ENCODE measurements around a stretch of chr1.

DNA sequence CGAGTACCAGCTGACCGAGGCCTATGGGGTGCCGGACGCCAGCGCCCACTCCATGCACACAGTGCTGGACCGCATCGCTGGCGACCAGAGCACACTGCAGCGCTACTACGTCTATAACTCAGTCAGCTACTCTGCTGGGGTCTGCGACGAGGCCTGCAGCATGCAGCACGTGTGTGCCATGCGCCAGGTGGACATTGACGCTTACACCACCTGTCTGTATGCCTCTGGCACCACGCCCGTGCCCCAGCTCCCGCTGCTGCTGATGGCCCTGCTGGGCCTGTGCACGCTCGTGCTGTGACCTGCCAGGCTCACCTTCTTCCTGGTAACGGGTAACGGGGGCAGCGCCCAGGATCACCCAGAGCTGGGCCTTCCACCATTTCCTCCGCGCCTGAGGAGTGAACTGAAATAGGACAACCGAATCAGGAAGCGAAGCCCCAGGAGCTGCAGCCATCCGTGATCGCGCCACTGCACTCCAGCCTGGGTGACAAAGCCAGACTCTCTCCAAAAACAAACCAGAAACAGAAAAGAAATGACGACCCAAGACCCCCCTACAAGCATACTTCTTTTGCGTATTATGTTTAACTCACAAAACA is 1.1 kb upstream of the XKR8 start:
- RRBS = no CpG with 5 or more reads among the region's 32 CpGs

DNA sequence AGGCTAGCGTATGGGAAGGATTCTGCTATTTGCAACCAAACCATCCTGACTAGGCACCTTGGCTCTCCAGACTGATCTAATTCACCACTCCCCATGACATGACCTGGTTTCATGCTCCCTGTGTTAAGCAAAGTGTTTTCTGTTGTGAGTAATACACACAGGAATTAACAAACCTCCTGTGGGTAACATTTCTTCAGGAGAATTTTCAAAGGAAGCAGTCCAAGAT is 35.3 kb upstream of the EYA3 start:
- RRBS = no CpG with 5 or more reads among the region's 1 CpG

DNA sequence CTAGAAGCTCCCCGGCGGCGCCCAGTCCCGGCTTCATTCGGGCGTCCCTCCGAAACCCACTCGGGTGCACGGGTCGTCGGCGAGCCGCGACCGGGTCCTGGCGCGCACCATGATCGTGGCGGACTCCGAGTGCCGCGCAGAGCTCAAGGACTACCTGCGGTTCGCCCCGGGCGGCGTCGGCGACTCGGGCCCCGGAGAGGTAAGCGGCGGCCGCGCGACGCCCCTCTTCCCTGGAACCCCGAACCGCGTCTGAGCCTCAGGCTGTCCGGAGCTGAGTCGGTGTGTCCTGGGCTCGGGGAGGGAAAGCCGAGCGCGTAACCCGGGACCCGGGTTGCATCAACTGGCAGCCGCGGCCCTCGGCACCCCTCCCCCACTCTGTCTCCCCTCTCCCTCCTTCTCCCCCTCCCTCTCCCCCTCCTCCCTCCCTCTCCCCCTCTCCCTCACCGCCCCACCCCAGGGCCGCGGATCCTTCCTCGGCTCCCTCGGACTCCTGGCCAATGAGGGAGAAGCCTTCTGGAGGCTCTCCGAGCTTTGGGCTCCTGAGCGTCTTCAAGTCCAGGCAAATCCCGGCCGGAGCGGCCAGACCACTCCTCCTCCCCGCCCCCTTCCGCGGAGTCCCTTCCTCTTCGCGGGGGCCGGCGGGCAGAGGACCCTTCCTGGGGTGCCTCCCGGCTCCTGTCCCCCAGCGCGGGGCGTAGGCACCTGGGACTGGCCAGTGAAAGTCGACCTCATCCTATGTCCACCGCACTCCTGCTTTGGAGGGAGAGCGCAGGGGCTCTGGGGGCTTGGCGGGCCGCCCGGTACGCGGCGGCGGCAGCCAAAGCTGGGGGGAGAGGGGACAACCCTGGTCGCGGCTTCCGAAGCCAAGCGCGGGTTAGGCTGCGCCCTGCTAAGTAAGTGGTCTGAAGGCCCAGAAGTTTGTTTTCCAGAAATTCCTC is 690 bp downstream of the SESN2 start:
- RRBS = 1% methylated on average over 46 of the region's 88 CpGs

DNA sequence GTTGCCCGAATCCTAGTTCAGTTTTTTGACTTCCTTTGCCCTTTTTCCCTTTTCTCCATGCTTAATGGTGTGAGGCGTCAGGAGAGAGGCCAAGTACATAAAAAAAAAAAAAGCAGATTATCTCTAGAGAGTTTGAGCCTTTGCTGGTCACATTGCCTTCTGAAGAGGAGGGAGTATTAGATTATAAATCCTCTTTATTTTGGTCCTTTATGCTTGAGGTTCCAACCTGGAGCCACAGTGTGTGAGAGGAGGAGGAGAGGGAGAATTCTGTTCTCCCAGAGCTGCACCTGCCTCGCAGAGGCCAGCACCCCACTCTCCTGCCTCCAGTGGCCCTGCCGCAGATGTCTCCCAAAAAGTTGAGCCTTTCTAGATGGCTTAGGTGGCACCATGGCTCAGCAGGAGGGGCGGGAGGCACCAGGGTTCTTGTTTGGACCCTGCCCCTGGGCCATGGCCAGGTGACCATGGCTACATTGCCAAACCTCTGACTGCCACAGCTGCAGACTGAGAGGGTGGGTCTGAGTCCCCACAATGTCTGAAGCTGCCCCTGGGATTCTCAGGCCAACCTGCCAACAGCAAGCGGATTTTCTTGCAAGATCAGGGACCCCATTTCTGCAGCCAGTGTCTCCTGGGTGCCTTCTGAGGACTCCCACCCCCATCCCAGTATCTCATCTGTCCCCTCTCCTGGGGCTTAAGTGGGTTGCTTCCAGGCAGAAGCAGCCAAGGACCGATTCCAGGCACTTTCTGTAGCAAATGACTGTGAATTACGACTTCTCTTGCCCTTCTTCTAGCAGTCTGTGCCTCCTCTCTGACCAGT is 22.2 kb downstream of the SESN2 start:
- RRBS = no CpG with 5 or more reads among the region's 8 CpGs

DNA sequence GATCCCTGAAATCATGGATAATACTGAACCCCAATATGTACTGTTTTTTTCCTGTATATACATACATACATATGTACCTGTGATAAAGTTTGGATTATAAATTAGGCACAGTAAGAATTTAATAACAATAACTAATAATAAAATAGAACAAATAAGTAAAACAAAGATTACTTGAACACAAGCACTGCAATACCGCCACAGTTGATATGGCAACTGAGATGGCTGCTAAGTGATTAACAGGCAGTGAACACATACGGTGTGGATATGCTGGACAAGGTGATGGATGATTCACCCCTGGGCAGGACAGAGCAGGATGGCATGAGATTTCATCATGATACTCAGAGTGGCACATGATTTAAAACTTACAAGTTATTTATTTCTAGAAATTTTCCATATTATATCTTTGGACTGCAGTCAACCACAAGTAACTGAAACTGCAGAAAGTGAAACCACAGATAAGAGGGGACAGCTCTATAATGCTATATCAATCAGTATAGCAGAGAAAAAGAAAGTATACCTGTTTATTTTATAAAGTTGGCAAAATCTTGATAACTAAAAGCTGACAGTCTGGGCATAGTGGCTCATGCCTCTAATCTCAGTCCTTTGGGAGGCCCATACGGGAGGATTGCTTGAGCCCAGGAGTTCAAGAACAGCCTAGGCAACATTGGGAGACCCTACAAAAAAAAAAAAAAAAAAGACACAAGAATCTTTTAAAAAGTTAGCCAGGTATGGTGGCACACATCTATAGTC is 47.9 kb downstream of the PHACTR4 start:
- RRBS = no CpG with 5 or more reads among the region's 3 CpGs

- RRBS = no CpG with 5 or more reads among the region's 9 CpGs
Observed at GRCh38 chr1:28582266-28582601, 9.8 kb upstream of the RAB42 start.

DNA sequence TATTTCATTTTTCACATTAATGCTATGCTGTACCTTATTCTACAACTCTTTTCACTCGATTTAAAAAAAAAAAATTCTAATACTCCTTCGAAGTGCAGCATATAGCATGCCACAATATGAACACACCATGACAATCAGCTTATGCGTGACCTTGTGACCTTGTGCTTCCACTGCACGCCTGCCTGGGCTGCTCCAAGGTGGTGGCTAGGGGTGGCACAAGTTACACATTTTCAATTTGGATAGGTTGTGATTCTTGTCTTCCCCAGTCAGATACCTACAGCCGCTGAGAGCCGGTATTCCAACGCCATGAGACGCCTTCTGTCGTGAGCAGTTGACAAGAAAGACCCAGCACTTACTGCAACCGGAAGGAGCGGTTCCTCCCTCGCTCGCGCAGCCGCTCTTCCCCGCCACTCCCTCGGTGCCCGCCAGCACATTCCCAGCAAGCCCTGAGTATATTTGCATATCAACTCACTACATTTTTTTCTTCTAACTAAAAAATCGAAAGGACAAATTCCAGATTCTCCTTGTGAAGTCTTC is 5.1 kb upstream of the TAF12 start:
- RRBS = 3% methylated on average over 5 of the region's 19 CpGs

GRCh38 chr1:28733976-28734415 is 2.7 kb upstream of the YTHDF2 start:
- RRBS = no CpG with 5 or more reads among the region's 2 CpGs

DNA sequence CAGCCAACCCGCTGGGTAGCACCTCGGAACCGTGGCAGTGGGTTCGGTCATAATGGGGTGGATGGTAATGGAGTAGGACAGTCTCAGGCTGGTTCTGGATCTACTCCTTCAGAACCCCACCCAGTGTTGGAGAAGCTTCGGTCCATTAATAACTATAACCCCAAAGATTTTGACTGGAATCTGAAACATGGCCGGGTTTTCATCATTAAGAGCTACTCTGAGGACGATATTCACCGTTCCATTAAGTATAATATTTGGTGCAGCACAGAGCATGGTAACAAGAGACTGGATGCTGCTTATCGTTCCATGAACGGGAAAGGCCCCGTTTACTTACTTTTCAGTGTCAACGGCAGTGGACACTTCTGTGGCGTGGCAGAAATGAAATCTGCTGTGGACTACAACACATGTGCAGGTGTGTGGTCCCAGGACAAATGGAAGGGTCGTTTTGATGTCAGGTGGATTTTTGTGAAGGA is 6.6 kb downstream of the YTHDF2 start:
- RRBS = no CpG with 5 or more reads among the region's 14 CpGs

- RRBS = no CpG with 5 or more reads among the region's 9 CpGs
Observed at GRCh38 chr1:28754569-28755534, 18.1 kb downstream of the YTHDF2 start.

GRCh38 chr1:28774723-28775725 is 36.9 kb upstream of the OPRD1 start:
- RRBS = 5% methylated on average over 13 of the region's 44 CpGs

DNA sequence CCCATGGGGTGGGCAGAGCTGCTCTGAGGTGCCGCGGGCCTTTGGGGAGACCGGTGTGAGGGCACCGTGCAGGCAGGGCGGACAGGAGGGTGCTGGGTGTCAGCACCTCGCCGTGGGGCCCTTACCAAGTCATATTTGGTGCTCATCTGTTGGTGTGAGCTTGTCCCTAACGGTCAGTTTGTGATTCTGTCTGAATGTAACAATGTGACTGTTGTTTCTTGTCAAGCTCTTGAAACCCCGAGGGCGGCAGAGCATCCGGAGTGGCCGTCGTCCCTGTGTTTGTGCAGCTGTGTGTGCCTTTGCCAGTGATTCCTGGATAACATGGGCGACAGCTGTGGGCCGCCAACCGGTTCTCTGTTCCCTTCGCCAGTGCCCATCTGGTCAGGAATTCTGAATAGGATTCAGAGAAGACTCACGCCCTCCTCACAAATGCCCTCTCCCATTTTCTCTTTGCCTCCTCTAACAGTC is 1.0 kb downstream of the OPRD1 start:
- RRBS = 15% methylated on average over 6 of the region's 18 CpGs

GRCh38 chr1:28871970-28872376 is 42.4 kb upstream of the EPB41 start:
- RRBS = no CpG with 5 or more reads among the region's 5 CpGs

GRCh38 chr1:28886635-28887310 is 27.6 kb upstream of the EPB41 start:
- RRBS = 2% methylated on average over 28 of the region's 43 CpGs

GRCh38 chr1:28930324-28930539 is 15.9 kb downstream of the EPB41 start:
- RRBS = no CpG with 5 or more reads among the region's 1 CpG

DNA sequence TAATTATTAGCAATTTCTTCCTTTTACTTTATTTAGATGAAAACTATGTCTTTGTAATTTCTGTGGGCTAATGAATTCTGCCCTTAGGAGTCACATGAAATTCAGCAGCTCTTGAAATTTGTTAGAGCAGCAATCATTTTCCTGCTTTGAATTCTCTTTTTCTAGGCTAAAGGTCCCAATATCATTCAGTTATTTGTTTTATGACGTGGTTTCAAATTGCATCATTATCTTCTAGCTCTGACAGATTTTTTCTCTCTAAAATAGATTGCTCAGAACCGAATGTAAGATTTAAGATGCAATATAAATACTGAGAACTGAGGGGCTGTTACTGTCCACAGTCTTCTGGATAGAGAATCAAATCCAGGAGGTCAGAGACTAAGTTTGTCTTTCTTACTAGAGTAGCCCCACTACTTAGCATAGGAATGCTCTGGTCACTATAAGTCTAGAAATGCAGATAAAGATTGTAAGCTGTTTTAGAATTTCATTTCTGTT is 59.6 kb downstream of the EPB41 start:
- RRBS = no CpG with 5 or more reads among the region's 2 CpGs

GRCh38 chr1:29047223-29047817 is 76.4 kb downstream of the TMEM200B start:
- RRBS = no CpG with 5 or more reads among the region's 7 CpGs

GRCh38 chr1:29120939-29121740 is 2.6 kb downstream of the TMEM200B start:
- RRBS = 13% methylated on average over 26 of the region's 83 CpGs

GRCh38 chr1:29179482-29180555 is 1.9 kb downstream of the SRSF4 start:
- RRBS = no CpG with 5 or more reads among the region's 14 CpGs

DNA sequence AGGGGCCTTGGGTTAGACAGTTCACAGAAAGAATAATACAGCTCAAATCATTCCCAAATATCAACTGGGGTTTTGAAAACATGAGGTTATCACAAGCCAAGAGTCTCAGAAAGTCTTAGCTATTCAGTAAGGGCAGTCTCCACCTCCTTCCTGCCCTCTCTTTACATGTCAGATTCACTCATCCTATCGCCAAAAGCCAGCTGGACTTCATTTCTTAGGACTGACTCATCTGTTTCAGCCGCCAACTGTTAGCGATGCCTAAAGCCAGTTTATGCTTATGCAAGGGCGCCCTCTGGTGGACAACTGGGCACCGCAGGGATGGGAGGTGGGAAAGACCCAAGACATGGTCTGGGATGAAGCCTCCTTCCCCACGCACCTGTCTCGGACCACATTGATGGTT is 21.1 kb upstream of the SRSF4 start:
- RRBS = no CpG with 5 or more reads among the region's 7 CpGs

All from foreskin fibroblast (primary cell).